ENCODE data around the gene LAMP5.

DNA sequence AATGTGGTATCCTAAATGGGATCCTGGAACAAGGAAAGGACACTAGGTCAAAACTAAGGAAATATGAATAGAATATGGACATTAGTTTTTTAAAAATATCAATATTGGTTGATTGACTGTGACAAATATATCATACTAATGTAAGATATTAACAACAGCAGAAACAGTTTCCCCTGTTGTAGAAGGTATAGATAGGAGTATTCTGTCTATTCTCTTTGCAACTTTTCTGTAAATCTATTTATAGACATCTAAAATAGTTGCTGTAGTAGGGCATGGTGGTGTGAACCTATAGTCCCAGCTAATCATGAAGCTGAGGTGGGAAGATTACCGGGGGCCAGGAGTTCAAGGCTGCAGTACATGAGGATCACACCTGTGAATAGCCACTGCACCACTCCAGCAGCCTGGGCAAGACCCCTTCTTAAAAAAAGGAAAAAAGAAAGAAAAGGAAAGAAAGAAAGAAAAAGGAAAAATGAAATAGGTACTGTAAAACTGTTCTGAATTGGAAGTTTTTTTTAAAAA lies 276.0 kb downstream of the PLCB1 start:
- PRO-cap: no peak

- PRO-cap: no peak
Observed at GRCh38 chr20:8431826-8432551, 299.9 kb downstream of the PLCB1 start.

- PRO-cap: no peak
Observed at GRCh38 chr20:8667737-8668158, 401.1 kb upstream of the PLCB4 start.

- PRO-cap: no peak
Observed at GRCh38 chr20:9220966-9221235, 152.0 kb downstream of the PLCB4 start.

DNA sequence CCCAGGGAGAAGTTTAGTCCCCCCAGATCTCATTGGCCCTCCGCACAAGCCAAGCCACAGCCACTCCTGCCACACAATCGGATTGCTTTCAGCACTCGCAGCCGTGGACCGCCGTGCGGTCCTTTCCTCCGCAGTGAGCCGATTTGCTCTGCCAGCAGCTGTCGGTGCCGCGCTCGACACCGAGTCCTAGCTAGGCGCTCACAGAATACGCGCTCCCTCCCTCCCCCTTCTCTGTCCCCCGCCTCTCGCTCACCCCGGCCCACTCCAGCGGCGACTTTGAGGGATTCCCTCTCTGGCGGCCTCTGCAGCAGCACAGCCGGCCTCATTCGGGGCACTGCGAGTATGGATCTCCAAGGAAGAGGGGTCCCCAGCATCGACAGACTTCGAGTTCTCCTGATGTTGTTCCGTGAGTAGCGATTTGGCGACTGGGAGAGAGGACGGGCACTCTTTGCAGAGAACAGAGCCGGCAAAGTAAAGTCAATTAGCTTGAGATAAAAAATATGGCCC lies at the start of gene LAMP5:
LAMP5 (plus strand) TSS at position 80 of the 507 bp plus-strand sequence.
- PRO-cap: no peak

- PRO-cap: no peak
Observed at GRCh38 chr20:10131687-10132568, 86.7 kb upstream of the SNAP25 start.

DNA sequence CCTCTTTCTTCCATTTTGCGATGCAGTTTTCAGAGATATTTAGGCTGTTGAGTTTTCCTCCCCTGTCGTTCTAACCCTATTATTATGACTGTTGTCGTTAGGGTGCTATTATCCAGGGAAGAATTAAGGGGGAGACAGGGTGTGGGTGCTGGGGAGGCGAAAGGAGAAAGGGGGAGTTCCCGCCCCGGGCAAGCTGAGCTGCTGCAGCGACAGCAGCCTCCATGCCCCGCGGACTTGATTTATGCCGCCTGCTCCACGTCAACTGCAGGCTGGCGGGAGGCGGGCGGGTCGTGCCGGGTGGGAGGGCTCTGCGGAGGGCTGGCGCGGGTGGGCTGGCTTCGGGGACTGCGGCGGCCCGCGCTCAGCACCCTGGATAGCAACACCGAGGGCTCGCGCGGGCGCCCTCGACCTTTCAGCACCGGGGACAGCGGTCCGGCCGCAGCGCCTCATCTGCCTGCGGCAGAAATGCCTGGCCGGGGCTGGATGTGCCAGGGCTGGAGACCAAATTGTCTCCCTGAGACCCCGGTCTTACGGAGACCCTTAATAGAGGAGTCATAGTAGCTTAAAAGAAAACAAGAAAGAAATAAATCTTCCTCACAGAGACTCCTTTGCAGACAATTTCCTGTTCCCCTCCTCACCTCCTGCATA lies 755 bp downstream of the SNAP25 start:
- PRO-cap: unidirectional peak, minus-strand start at position 236 of the sequence

- PRO-cap: no peak
Observed at GRCh38 chr20:10249900-10250358, 31.3 kb downstream of the SNAP25 start.

DNA sequence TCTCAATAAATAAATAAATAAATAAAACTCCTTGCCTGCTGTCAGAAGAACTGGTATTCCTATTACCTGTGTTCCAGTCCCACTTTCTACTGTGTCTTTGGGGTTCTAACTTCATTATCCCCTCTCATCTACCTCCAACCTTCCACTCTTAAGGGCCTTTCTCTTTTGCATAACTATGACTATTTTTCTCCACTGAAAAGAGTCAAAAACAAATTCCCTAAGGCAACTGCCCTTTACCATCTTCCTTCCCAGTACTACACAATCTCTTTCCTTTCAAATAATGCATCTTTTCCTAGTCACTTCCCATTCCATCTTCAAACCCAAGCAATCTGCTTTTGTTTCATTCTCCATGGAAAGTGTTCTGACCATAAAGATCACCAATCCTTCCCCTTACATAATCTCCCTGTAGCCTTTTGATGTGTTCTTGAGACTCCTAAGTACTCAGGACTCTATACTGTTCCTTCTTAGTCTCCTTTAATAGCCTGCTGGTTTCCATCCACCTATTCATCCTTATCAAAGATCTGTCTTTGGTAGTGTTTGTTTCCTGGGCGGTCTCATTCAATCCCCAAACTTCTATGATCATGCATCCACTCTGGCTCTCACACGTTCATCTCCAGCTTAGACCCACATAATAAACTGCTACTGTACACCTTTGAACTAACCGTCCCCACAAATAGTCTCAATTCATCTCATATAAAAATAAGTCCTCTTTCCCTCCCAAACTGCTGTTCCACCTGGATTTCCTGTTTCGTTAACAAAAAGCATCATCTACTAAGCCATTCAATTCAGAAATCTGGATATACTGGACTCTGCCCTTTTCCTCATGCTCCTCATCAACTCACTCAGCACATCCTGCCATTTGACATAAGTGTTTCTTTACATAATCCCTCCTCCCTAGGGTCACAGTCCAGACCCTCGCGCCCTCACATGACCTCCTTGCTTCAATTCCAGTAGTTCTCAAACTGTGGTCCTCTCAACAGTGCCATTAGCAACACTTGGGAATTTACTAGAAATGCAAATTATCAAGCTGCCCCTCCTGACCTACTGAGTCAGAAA lies 4.9 kb downstream of the MKKS start:
- PRO-cap: no peak

DNA sequence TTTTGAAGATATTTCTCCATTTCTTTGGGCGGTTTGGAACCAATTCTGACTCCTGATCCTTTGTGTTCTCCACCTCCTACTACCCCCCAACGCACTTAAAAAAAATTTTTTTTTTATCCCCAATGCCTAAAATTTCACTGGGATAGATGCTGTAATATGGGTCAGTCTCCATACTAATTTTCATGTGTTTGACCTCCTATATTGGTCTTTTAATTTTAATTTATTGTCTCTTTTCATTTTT lies 18.5 kb downstream of the SLX4IP start:
- PRO-cap: no peak

DNA sequence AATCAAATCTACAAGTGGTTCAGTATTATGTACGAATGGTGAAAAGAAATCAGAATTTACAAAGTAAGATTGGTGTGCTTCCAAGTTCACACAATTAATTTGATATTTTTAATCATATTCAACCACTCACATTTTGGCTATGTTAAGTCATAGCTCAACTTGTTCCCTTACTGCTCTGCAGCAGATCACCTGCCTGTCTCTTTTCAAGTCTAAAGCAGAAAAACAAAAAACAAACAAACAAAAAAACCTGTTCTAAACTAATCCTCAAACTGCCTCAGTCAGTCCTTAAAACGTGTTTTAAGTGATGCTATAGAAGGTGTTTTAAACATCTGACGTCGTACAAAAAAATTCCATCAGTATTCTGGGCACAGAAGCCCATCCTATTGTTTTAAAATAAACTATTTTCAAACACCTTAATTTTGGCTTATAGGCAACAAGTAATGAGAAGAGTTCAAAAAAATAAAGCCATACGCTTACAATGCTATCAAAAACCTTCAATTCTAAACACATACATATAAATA lies 35.4 kb downstream of the JAG1 start:
- PRO-cap: no peak

- PRO-cap: no peak
Observed at GRCh38 chr20:10646656-10647356, 27.0 kb downstream of the JAG1 start.

DNA sequence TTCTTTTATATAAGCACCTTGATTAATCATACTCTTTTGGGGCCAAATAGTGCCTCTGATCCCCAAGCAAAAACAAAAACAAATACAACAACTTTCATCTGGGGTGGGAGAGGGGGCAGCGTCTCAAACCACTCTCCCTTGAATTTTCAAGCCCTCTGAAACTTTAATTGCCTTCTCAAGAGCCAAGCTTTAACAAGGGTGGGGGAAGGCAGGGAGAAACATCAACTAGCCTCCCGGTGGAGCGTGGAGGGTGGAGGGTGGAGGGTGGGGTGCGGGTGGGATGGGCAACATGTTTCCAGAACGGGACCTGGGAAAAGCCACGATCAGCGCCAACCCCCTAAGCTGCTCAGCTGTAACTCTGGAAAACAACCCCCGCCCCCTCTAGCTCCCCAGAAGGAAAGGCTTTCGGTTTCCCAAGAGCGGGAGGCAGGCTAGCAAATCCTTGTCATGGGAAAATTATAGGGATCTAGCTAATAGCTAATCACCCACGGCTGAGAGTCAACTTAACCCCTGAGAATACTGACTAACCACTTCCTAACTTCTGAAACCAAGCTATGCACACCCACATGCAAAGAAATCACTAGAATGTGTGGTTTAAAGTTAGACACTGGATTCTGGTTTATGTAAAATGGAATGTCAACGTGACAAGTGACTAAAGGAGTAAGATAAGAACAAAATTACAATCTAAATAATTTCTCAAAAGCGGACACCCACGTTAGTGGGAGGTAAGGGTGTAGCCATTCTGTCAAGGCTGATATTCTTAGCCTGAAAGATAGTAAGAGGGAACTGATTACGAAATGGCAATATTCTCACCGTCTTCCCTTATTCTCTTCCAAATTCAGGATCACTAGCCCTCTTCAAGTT lies 20.2 kb downstream of the JAG1 start:
- PRO-cap: no peak

DNA sequence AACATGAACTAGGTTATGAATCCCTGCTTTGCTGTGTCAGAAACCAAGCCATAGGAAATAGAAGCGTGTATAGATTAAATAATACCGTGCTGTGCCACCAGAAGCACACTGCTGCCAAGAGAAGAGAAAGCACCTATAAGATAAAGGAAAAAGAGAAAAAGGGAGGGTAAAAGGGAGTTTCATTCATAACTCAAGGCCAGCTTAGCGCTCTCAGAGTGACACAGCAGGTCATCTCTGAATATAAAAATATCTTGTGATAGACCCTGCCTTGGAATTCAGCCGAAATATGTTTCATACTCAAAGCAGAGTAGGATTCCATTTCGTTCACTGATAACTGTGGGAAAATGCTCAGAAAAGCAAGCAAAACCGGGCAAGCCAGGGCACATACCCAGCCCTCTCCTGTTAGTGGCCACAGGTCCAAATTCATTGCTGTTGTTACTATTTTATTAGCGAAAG lies 8.7 kb downstream of the JAG1 start:
- PRO-cap: no peak

DNA sequence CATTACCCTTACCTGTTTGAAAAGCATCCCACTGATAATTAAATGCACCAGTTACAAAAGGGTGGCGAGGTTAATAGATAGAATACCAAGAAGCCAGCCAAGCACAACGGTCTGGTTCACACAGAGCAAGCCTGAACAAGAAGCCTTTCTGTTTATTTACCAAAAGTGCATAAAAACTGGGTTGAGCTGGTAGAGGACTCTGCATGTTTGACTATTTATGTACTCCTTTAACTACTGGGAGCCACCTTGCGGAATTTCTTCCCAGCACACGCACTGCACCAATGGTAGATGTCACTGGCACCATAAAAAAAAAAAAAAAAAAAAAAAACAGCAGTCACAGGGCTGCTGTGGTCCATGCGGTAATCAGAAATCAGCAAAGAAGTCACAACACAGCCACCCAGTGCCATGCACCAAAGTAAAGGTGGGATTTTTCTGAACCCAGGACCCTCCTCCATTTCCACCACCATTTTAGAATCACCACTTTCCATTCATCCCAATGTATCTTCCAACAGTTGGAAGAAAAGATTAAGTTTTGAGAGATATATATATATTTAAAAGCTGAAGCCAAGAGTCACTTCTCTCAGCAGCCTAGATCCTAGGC lies 5.9 kb downstream of the JAG1 start:
- PRO-cap: no peak

DNA sequence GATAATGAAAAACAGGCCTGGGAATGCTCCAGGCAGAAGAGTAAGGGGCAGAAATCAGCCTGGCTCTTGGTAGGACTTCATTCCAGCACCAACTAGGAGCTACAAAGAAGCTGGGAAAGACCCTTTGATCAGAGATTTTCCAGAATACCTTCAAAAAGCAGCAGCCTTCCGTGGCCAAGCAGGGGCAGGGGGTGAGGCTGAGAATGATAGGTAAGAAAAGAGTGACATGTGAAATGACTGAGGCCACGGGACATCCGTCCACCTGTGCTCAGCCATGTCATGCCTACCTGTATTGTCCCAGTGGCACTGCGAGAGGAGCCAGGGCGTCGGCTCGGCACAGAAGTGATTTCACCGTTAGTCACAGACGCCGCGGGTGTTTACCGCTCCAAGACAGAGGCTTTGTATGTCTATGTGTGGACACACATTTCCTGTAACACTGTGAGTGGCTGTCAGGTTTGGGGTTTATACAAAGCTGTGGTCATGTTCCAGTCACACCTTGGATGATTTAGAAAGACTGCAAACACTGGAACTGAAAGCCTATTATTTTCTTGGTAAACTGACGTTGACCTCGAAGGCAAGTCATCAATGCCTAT lies 32.0 kb upstream of the JAG1 start:
- PRO-cap: no peak

DNA sequence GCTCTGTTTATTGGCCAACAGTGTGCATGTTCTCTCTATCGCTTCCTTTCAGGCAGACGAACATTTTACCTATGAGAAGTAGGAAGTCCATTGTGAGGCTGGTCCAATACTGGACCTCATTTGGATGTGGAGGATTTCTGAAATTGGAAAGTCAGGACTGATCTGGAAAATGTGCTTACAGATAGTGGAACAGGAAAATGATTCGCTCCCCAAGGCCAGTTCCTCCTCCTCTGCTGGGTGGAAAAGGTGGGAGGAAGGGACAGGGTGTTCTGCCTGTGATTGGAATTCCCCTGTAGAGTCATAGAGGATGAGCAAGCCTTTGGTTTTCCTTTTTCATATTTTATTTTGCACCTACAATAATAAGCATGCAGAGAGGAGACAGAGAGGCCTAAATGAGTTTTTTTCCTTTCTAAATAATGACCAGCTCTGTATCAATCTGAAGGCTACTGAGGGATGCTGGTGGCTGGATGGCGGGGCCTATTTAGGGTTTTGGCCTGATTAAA lies 522.5 kb upstream of the JAG1 start:
- PRO-cap: no peak

GRCh38 chr20:11686722-11687560 lies 230.8 kb upstream of the BTBD3 start:
- PRO-cap: no peak

DNA sequence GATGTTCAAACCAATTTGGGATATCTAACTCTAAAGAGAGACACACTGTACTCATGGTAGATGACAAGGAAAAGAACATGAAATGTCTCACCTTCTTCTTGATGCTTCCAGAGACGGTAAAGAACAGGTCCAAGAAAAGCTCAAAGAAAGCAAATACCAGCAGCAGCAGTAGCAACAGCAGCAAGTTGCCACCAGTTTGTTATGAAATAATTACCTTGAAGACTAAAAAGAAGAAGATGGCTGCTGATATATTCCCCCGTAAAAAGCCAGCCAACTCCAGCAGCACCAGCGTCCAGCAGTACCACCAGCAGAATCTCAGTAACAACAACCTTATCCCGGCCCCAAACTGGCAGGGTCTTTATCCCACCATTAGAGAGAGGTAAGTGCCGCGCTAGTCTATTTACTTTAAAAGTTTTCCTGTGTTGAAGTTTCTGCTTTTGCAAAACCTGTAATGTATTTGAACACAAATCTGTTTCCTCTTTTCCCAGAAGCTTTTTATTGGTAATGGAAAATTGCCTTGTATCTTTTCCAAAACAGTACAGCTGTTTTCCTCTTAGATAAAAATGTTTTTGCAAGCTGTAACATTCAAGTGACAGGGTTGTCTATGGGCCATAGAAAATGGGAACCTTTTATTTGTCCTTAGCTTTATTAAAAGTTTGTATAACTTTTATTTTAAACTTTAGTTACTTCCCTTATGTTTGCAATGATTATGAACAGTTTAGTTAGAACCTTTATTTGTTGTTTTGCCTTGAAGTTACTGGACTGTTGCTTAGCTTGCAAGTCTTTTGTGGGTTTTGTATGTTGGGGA lies 734 bp downstream of the BTBD3 start:
- PRO-cap: no peak

- PRO-cap: no peak
Observed at GRCh38 chr20:11919039-11919384, 1.3 kb downstream of the BTBD3 start.

All from Metastatic Lung Carcinoma in the Adrenal Gland (tissue), 1 donor.